A172 (cell line): ENCODE measurements around the genes MRPL32 and COA1.

DNA sequence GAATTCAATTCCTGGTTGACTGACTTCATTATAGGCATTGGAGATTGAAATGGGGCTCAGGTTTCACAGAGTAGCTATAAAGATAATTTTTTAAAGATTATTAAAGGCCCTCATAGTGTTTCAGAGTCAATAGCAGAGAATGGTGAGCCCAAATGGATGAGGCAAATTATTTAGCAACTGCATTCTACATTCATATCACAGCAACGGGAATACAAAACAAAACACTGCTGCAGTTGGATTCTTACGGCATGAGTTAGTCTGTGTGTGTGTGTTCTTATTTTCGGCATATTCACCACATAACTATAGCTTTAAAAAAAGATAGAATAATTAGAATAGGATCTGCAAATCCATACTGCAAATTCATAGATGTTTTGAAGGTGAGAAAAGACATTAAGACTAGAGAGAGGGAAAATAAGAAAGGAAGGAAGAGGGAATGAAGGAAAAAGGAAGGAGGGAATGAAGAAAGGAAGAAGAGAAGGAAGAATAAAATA lies 66.0 kb downstream of the SUGCT start:
- RAMPAGE, long total RNA, result no peak

DNA sequence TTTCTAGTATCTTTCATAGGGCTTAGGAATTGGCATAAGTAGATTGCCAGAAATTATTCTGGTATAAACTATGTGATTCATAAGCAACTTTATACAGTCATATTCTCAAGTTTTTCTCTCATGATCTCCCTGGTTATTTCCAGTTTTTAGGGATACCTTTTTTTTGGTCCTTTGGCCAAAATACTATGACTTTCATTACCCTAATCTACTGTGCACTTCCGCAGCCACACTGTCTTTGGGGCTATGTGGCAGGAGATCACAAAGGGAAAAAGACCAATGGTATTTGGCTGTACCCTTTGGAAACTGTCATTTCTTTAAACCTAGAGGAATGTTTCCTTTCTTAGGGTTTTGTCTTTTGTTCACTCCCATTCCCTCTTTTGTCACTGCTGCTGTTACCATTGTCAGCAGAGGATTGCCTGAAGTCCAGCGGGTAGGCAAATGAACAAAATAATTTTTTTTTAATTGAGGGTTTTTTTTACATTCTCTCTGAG lies 374.4 kb downstream of the SUGCT start:
- RAMPAGE, long total RNA, result no peak

DNA sequence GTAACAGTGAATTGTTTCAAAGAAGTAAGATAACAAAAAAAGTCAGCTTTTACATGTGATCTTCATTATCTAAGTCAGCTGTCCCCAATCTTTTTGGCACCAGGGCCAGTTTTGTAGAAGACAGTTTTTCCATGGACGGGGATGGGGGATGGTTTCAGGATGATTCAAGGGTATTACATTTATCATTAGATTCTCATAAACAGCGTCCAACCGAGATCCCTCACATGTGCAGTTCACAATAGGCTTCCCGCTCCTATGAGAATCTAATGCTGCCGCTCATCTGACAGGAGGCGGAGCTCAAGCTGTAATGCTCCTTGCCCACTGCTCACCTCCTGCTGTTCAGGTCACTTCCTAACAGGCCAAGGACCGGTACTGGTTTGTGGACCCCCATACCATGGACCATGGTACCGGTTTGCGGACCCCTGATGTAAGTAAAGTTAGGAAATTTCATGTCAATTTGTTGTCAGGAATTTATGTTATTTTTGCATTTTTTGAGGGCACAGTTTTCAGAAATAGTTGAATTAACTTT lies 607.5 kb downstream of the SUGCT start:
- RAMPAGE, long total RNA, result no peak

DNA sequence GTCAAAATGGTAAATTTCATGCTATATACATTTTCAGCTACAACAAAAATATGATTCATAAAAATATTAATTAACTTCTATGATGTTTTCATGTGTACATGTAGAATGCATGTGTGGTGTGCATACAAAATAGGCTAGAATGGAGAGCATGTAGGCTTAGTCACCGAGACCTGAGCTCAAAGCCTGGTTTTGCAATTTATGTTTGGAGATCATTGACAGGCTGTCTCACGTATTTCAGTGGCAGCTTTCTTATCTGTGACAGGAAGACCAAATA lies 625.7 kb downstream of the SUGCT start:
- RAMPAGE, long total RNA, result no peak

- RAMPAGE, long total RNA, result no peak
Observed at GRCh38 chr7:41047738-41048252, 655.1 kb downstream of the INHBA start.

- RAMPAGE, long total RNA, result no peak
Observed at GRCh38 chr7:42152778-42153089, 84.3 kb downstream of the GLI3 start.

GRCh38 chr7:42174346-42175091 lies 62.5 kb downstream of the GLI3 start:
- RAMPAGE, long total RNA, result no peak

DNA sequence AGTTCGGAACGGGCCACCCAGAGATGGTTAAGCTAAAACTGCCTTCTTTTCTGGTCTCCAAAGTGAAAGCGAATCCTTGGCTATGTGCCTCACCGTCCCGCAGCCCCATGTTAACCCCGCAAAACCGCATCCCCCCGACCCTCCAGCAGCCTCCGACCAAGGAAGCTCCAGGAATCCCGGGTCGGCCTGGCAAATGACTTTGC lies 293 bp downstream of the PSMA2 start:
- RAMPAGE, long total RNA, result no peak

GRCh38 chr7:42931983-42932770 lies at the start of gene MRPL32:
TSS of gene MRPL32 (plus strand) at chr7:42932376.
- RAMPAGE, long total RNA, result start-site peak on the minus strand at chr7:42932166-42932185, 1,205 and 4,147 reads in 2 replicates; start-site peak on the plus strand at chr7:42932352-42932436, 2,582 and 5,696 reads in 2 replicates

- RAMPAGE, long total RNA, result no peak
Observed at GRCh38 chr7:42933211-42933697, 1.1 kb downstream of the MRPL32 start.

DNA sequence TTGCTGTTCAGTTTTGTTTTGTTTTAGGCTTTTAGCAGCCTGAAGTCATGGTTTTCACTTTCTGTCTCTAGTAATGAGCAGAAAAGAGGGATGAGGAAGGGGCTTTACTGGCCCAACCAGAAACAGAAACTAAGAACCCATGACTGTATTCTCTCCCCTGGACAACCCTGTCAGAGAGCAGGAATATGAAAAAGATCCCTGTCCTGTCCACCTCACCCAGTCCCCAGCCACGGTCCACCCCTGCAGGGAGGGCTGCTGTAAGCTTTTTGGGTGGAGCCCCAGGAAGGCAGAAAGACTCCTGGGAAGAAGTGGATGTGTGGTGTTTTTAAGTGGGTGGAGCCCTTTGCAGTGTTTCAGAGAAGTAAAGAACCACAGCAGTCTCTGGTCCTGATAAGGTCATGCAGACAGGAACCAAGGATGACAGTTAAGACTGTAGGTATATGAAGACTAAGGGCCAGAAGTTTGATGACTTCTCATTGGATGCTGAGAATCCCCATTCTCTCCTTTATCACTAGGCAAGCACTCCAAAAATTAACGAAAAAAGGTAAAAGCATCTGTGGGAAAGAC lies 13.8 kb downstream of the MRPL32 start:
- RAMPAGE, long total RNA, result no peak

DNA sequence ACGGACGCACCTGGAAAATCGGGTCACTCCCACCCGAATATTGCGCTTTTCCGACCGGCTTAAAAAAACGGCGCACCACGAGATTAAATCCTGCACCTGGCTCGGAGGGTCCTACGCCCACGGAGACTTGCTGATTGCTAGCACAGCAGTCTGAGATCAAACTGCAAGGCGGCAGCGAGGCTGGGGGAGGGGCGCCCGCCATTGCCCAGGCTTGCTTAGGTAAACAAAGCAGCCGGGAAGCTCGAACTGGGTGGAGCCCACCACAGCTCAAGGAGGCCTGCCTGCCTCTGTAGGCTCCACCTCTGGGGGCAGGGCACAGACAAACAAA lies 53.1 kb upstream of the HECW1 start:
- RAMPAGE, long total RNA, result no peak

DNA sequence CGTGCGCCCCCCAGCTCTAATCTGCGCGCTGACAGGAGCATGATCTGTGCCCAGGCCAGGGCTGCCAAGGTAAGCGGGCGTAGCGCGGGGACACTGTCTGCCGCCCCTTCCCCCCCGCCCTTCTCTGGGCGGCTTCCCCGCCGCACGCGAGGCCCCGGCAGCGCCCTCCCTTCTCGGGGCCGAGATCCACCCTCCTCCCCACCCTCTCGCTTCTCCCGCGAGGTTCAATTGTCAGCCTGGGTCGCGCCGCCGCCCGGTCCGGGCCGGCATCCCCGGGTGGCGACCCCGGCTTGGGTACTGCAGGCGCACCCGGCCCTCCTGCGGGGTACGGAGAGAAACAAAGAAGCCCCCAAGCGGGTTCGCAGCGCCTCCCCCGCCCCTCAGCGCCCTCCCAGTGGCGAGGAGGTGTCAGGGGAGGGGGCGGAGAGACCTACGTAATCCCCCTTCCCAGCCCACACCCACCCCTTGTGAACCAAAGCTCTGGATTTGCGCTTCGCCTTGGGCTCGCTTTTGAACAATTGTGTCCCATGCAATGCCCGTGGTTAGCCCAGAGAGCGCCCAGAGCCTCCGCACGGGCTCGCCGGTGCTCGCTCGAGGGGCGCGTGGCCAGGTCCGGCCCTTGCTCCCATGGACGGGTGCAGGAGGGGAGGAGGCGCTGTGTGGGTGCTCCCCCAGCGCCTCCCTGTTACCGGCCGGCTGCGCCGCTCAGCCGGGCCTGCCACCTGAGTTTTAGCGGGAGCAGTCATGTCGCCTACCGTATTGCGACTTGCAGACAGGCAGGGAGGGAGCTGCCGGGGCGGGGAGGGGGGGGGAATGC lies 630 bp downstream of the HECW1 start:
- RAMPAGE, long total RNA, result no peak

DNA sequence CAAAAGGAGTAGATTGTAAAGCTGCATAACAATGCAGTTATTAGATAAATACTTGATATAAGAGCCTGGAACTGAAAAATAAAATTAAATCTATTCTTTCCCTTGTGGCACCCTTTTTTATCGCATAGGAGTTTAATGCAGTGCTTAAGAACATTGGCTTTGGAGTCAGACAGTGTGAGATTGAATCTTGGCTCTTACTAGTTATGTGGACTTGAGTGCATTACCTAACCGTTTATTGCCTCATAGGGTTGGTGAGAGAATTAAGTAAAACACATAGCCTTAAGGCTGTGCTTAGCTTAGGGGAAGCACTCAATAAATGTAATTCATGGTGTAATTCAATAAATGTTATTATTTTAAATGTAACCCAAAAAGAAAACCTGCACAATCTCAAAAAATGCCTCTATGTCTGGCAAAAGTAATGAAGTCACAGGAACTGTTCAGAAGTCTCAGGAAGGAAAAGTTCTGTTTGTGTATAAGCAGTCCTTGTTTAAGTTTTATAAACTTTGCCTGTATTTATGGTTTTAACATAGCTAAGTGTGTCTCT lies 2.7 kb downstream of the STK17A start:
- RAMPAGE, long total RNA, result no peak

GRCh38 chr7:43647845-43648212 lies 64.9 kb downstream of the STK17A start:
- RAMPAGE, long total RNA, result no peak

GRCh38 chr7:43651001-43651806 lies 68.3 kb downstream of the STK17A start:
- RAMPAGE, long total RNA, result no peak

DNA sequence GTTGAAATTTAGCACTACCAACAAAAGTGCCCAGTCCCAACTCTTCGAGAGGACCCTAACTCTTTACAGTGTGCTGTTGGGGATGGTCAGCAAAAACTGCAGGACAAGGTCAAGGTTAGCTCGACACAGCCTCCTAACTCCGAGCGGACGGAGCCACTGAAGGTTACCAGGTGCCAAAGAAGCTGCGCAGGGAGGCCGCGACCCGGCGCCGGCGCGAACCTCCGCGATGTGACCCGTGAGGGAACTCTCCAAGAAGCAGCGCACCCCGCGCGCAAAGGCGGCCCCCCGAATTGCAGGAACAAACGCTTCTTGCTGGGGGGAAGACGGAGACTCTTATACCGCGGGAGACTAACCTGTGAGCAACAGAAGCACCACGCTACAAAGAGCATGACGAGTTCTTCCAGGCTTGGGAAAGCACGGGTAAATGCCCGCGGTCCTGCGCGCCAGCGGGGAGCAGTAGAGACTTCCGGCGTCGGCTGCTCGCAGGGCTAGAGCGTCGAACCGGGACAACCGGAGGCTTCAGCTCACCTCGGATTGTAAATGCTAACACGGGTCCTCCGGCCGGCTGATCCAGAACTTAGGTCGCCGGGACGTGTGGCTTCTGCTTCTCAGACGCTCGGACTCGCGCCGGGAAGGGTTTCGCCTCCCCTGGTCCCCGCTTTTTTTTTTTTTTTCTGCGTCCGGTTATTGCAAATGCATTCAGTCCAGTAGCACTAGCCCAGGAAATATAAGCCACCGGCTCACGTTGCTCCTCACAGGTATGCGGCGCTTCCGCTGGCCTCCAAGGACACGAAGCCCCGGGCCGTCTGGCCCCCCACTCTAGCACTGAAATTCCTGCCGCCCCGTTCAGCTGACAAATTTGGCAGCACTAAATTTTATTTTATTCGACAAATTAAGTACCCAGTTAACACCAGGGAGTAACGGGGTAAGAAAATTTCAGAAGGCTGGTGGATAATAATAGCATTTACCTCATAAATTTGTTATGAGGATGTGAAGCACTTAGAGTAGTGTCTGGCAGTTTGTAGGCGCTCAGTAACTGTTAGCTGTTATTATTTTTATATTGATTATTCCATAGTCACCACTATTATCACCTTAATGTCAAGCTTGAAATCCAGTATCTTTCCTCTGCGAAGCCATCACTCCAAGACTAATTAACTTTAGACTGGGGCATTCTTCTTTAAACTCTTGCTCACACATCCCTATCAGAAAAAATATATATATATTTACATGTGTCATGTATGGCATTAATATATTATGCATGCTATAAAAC lies at the start of gene COA1:
Gene COA1, minus strand, starts transcription at position 448 of the 1,270 bp plus-strand sequence.
- RAMPAGE, long total RNA, result start-site peak on the minus strand centred at position 413 of the sequence, 56 bp wide, 147 and 801 reads in 2 replicates

- RAMPAGE, long total RNA, result no peak
Observed at GRCh38 chr7:43866425-43866979, 2.8 kb downstream of the MRPS24 start.

- RAMPAGE, long total RNA, result no peak
Observed at GRCh38 chr7:44020729-44021137, 23.0 kb downstream of the SPDYE1 start.

DNA sequence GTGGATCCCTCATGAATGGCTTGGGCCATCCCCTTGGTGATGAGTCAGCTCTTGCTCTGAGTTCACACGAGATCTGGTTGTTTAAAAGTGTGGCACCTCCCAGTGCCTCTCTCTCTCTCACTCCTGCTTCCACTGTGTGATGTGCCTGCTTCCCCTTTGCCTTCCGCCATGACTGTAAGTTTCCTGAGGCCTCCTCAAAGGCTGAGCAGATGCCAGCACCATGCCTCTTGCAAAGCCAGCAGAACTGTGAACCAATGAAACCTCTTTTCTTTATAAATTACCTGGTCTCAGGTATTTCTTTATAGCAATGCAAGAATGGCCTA lies 4.9 kb upstream of the GCK start:
- RAMPAGE, long total RNA, result no peak